GM23248 (cell line): ENCODE measurements around the genes ENTPD5, LTBP2 and RPS6KL1.

- RAMPAGE, long total RNA, result no peak
Observed at GRCh38 chr14:73723253-73724351, 9.4 kb upstream of the PNMA1 start.

GRCh38 chr14:73740017-73741222 lies 19.7 kb downstream of the MIDEAS start:
- RAMPAGE, long total RNA, result no peak

GRCh38 chr14:73770604-73771149 lies 10.6 kb upstream of the MIDEAS start:
- RAMPAGE, long total RNA, result no peak

DNA sequence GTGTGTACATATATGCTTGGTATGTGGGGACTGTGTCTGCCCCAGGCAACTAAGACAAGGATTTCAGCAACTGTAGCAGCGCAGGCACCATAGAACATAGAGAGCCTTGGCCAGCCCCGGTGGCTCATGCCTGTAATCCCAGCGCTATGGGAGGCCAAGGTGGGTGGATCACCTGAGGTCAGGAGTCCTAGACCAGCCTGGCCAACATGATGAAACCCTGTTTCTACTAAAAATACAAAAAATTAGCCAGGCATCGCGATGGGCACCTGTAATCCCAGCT lies 13.3 kb upstream of the PTGR2 start:
- RAMPAGE, long total RNA, result no peak

DNA sequence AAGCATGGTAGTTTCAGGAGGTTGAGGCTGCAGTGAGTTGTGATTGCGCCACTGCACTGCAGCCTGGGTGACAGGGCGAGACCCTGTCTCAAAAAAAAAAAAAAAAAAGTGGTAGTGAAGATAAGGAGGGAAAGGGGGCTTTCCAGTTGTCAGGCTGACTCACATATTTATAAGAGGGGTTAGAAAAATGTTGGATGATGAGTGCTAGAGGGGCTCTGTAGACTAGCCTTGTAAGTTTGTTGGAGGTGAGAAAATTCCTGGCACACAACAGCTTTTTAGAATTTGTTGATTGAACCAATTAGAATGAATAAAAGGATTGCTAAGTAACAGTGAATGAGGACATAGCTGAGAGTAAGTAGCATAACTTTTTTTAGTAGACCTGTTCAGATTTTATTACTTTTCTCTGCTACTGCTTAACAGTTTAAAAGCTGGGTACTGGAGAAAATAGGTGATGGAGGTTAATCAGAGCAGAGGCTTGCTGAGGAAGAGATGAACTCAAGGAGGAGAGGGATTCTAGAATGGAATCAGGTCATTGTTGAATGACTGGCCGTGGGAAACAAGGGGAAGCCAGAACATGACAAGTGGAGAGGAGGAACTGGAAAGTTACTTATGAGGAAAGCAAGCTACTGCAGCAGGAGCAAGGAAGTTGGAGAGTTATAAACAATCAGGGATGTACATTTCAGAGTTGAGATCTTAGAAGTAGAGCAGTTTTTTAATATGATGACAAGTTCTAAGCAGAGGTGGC lies 24.3 kb downstream of the ZNF410 start:
- RAMPAGE, long total RNA, result no peak

DNA sequence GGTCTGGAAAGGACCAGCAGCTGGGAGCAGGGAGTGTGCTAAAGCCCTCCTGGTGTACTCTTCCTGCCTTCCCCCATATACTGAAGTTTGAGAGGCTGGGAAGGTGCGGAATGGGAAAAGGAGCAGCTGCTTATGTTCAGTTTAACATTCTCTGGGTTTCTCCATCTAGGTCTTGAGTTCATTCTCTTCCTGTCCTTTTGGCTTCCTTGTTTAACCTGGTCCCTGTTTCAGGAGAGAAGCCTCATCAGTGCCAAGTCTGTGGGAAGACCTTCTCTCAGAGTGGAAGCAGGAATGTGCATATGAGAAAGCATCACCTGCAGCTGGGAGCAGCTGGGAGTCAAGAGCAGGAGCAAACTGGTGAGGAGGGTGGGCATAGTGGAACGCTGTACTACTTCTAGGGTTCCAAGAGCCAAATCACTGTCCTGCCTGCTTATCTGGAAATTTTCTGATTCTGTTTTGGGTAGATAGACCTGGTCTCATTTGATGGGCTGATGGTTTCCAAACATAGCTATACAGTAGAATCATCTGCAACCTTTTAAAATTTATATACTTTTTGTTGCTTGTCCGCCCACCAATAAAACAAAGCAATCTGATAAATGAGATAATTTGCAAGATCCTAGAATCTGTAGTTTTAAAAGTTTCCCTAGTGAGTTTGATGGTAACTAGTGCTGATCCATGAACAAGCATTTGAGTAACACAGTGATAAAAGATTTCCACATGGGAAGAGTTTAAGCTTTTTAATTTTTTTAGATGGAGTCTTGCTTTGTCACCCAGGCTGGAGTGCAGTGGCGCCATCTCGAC lies 28.9 kb downstream of the FAM161B start:
- RAMPAGE, long total RNA, result no peak

GRCh38 chr14:74018878-74019501 lies at the start of gene ENTPD5:
Gene ENTPD5, minus strand, starts transcription at chr14:74019288.
- RAMPAGE, long total RNA, result start-site peak on the plus strand at chr14:74019347-74019423, 166 and 234 reads in 2 replicates

DNA sequence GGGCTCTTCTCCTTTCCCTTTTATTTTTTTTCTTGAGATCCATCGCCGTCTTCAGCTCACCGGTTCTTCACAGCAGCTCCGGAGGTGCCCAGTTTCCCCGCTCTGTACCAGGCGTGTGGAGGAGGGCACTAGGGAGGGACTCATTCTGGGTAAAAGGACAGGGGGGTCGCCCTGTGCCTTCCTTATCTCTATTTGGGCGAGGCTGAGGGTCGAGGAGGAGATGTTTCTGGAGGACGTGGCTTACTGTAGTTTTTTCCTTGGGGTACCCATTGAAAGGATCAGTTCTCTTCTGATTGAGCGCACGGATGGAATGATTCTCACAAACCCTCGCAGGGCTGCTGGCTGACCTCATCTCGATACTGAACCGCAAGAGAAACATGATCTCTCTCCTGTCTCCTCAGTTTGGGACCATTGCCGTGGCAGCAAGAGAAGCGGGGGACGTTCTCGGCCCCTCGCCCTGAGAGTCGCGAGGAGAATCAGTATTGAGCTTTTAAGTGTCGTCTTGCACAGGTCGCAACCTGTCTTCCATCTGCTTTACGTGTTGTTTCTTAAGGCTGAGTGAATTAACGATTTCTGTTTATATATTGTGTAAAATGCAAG lies 436 bp downstream of the LIN52 start:
- RAMPAGE, long total RNA, result no peak

DNA sequence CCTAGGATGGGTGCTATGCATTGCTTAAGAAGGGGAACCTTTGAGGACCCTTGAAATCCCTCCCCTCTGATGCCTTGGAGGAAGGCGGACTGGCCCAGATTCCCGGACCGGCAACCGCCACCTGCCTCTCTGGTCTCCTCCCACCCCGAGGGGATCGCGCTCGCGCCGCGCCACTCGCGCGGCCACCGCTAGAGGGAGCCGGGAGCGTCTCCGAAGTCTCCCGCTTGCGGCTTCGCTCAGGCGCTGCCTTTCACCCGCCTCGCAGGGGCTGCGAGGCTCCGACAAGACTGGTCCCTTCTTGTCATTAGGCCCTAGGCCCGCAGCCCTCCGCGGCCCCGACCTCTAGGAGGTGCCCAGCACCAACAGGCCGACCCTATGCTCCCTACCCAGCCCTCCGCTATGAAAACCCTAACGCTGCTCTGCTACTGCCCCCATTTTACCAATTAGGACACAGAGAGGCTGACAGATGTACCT lies 21.6 kb upstream of the VSX2 start:
- RAMPAGE, long total RNA, result no peak

DNA sequence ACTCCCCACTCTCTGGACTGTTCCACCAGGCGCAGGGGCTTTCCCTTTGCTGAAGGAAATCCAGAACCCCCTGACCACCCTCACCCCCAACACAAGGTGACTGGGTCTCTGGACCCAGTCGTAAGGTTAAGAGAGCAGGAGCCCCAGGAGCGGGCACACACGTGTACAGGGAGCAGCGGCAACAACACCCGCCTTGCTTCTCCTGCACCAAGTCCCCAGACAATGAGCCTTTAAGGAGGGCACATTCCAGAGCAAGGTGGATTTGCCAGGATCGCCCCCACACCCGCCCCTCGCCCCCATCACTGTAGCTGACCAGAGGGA lies 30.7 kb downstream of the ISCA2 start:
- RAMPAGE, long total RNA, result no peak

DNA sequence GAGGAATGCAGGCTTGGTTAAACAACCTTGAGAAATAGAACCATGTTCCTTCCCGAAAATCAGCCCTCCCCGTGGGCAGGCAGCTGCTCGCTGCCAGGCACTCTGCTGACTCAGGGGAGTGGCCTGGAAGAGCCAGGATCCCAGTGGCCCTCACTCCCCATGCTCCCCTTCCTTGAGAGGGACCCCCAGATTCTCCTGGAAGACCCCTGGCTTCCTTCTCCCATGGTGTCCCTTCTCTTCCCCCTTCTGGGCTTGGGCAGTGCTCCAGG lies 31.0 kb downstream of the ISCA2 start:
- RAMPAGE, long total RNA, result no peak

- RAMPAGE, long total RNA, result no peak
Observed at GRCh38 chr14:74594713-74595618, 17.1 kb downstream of the LTBP2 start.

GRCh38 chr14:74611667-74612744 lies at the start of gene LTBP2:
Gene LTBP2, minus strand, starts transcription at chr14:74612237.
- RAMPAGE, long total RNA, result no peak

DNA sequence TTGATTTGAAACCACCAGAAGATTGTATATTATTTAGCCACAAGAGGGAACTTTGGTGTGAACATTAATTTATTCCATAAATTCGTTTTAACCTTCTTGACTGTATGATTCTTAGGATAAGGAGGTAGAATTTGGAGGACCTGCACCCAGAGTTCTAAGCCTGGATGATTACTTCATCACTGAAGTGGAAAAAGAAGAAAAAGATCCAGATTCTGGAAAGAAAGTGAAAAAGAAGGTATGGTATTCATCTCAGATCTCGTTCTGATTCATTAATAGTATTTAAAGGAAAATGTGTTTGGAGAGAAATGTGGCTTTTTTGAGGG lies 53.3 kb downstream of the YLPM1 start:
- RAMPAGE, long total RNA, result no peak

- RAMPAGE, long total RNA, result no peak
Observed at GRCh38 chr14:74835111-74835647, 40.8 kb downstream of the PROX2 start.

DNA sequence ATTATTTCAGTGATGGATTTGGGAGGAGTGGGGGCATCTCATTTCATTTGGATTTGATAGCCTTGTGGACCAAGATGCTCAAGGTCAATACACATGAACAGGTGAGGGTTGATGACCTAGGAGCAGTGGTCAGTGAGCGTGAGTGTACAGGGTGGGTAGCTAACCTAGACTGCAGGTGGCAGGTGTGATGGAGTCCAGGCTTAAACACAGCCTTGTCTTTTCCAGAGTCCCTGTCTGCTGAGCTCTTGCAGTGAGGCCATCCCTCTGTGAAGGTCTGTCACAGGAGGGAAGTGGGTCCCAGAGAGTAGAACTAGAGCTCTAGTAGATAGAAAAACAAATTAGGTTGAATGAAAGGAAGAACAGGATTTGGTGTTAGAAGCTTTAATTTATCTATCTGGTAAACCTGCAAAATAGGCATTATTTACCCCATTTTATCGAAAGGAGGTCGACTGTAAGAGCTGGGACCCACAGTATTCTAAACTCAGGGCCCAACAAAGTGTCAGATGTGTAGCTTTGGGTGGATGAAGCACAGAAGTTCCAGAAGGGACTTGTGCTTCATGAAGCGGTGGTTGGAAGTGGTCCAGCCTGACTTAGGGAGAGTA lies 18.3 kb downstream of the RPS6KL1 start:
- RAMPAGE, long total RNA, result no peak

DNA sequence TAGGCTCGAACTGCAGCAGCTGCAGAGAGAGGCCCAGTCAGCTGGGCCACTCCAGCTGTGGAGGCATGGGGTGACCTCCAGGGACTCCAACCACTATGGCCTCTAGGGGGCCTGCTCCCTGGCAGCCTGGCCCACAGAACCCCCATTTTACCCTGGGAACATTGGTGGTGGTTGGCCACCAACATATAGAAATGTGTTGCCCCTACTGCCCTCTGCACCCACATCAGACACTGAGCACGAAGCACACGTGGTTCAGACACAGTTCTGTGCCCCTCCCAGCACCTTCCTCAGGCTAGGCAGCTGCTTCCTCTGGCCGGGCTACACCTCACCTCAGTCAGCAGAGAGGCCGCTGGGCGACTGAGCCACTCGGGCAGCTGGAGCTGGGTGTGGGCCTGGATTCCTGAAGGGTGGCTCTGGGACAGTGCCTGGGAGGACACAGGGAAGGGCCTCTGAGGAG lies 15.9 kb downstream of the RPS6KL1 start:
- RAMPAGE, long total RNA, result no peak

DNA sequence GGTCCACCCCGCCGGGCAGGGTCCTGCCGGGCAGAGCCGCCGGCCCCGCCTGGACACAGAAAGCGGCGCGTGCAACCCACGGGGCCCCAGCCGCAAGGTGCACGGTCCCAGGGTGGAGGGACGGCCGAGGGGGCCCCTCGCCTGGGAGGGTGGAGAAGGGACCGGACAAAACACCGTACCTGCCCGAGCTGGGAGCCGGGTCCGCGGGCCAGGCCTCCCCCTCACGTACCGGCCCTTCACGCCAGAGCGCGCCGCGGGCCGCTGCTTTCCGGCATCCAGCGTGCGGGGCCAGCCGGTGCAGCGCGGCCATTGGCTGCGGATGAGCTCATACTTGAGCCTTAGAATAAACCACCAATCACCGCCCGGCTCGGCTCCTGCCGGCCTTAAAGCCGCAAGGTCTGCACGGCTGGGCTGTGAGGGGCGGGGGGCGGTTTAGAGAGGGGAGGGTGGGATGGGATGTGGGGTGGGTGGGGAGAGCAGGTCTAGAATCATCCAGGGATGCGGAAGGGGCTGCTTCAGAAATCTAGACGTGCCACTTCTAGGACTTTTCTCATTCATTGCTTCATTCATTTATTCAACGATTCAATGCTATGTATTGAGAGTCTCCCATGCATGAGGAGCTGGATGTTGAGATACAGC lies at the start of gene RPS6KL1:
RPS6KL1 (minus strand) TSS at position 260 of the 639 bp plus-strand sequence.
- RAMPAGE, long total RNA, result no peak

DNA sequence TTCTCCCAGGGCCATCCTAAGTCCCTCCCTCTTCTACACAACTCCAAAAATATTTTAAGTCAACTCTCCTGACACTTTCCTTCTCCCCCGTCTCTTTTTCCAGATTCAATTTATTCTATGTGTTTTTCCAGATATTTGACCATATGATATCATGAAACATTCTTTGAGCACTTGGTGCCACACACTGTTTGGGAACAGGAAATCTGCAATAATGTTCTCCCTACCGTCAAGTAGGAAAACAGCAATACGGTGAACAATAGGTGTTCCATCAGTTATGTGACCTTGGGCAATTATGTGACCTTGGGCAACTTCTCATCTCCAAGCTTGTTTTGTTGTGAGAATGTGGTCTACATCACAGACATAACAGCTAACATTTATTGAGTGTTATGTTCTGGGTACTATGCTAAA lies 981 bp upstream of the NEK9 start:
- RAMPAGE, long total RNA, result no peak

DNA sequence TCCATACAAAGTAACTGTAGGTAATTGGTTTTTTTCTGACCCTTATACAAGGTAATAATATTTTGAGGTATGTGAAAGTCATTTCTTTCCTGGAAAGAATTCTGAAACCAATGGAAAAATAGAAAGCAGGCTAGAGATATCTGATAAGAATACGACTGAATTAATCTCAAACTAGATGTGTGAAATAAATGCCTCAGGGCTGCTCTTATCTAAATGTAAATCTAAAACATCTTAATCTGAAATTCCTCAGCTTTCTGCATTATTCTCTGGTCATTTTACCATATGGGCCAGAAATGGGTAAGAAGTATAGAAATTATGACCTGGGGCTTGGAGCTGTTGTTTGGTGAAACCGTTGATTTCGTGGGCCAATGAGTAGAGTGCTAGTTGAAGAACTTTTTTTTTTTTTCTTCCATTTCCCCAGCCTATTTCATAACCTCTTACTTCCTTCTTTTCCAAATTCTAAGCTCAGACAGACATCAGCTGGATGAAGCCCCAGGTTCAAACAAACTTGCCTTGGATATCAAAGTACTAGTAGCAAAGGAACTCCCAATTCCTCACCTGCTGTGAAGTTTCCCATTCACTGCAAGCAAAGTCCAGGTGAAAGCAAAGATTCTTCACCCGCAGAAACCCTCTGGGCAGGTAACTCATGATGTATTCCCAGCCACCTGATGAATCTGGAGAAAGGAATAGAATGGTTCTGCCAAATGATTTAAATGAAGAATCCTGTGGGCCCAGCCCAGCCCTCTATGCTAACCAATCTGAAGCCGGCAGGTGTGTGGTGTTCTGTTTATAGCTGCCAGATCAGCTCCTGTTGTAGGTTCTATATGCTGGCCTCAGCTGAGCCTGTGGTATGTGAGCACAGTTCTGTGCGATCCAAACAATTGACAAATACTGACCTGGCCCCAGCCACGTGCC lies 9.7 kb upstream of the FOS start:
- RAMPAGE, long total RNA, result no peak